Cardiac atrium fibroblast (primary cell): ENCODE results near the genes PRKAA2 and C8A.

DNA sequence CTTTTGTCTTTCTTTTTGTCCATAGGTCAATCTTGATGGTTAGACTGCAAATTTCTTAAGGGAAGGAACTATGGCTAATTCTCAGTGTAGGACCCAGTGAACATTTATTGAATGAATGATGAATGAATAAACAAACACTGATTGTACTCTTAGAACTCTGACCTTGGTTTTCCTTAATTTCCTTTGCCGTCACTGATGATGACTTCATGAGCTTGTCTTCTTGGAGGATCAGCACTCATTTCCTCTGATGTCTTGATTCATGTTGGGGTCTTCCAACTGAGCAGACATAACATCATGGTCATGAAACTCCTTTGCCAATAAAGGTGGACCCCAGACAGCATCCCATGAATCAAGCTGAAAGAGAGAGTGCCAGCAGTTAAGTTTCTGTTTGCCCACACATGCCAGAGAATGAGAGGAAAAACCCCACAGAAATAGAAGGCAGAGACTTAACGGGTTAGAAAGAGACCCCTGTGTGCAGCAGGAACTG, 96.2 kb downstream of the PLPP3 start:
- RAMPAGE, long total RNA = no peak

DNA sequence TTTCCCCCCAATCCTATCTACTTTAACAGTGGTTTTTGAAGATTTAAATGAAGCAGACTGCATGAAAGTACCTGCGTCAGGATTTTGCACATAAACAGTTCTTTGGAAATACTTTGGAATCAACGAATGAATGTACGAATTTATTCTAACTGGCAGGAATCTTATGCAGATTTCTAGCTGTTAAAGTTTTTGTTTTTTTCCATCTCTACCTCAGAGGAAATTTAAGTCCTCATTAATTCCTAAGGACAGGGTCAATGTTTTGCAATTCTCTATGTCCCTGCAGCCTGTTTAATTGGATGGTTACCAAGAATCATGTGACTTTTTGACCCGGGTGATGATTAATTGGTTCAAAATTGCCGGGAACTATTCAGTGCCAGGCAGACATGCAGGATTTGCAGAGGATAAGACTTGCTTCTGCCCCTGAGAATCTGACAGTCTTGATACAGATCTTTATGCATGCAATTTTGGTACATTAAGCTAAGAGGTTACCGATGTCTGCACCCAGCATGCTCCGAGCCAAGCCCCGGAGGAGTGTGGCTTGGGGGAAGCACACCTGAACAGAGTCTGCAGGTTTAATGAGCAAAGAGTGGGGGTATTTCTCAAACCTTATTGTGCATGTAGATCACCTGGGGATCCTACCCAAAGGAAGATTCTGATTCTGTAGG, 88.0 kb downstream of the PLPP3 start:
- RAMPAGE, long total RNA = no peak

DNA sequence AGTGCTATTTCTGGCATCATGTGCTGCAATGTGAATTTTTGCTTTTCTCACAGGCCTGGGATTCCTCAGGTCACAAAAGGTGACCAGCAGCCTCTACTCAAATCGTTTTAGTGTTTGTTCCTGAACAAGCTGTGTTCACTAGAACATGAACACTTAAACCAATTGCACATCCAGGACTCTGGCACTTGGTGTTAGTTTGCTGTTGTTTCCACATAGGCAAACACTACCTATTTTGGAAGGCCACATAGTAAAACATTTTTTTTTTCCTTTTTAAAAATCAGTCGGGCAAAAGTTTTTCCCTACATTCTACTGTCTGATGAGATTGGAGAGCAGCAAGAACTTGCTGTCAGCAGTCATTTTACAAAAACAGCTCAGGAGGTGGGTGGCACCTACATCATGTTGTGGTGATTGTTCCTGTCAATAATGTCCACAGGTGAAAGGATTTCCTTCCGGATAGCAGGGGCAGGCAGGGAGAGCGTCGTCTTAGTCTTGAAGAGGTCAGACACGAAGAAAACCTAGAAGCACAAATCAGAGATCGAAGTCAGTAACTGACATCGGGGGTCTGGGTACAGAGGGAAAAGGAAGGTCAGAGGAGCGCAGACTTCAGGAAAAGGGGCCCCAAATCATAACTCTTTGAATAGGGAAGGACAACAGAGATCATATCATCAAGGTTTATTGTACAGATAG, 83.1 kb downstream of the PLPP3 start:
- RAMPAGE, long total RNA = no peak

DNA sequence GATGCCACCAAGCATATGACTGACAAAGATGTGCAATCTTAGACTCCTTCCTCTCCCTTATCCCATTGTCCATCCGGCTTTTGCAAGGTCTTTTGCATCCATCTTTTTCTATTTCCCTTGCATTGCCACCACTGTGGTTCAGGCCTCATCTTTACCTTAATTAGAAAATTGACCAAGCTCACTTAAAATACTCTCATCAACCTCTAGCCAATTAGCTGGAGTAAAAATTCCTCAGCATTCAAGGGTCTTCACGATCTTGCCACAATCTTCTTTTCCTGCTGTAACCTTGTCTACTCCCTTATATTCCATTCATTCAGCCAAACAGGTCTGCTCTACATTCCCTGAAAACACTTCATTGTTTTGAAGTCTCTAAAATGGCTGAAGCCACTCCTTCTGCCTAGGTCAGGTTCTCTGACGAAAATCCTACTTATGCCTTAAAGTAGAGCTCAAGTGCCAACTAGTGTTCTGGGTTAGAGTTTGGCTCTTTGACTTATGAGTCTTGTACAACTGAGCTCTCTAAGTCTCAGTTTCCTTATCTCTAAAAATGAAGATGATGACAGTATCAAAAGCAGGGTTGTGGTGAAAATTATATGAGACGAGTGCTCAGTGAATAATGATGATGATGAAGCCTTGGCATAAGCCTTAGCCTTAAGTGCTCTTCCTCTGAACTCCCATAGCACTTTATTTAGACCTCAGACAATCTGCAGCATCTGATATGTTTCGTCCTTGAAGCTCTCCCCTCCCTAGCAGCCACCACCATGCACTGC, 48.7 kb downstream of the PLPP3 start:
- RAMPAGE, long total RNA = no peak

- RAMPAGE, long total RNA = no peak
Measured at GRCh38 chr1:56576844-56577240, 2.5 kb downstream of the PLPP3 start.

DNA sequence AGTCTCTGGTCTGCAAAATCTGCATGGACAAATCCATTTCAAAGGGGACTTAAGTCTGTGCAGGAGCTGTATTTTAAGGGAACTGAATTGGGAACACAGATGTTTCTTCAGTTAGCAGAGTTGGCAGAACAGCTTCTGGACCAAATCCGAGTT, 1.9 kb downstream of the PLPP3 start:
- RAMPAGE, long total RNA = no peak

GRCh38 chr1:56644921-56645984, at the start of gene PRKAA2:
TSS of gene PRKAA2 (plus strand) at chr1:56645314.
- RAMPAGE, long total RNA = no peak

DNA sequence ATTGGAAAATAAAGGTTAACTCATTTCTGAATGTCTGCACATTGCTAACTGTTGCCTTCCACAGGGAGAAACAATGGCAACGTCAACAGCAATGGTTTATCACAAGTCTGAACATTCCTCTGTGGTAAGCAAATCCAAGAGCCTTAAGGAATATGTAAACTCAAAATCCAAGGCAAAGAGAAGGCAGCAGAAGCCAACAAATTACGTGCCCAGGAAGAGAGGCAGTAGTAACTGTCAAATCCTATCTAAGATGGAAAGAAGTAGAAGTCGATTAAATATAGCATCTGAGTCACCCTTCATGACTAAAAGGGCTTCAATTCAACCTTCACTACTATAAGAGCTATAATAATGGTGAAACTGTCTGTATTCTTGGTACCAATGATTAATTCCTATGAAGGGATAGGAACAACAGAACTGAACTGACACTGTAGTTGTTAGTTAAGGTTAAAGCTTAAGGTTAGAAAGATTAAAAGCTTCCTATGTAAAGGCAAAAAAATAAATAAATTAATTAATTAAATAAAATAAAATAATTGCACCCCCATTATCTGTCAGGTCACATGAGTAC, 19.1 kb downstream of the FYB2 start:
- RAMPAGE, long total RNA = no peak

DNA sequence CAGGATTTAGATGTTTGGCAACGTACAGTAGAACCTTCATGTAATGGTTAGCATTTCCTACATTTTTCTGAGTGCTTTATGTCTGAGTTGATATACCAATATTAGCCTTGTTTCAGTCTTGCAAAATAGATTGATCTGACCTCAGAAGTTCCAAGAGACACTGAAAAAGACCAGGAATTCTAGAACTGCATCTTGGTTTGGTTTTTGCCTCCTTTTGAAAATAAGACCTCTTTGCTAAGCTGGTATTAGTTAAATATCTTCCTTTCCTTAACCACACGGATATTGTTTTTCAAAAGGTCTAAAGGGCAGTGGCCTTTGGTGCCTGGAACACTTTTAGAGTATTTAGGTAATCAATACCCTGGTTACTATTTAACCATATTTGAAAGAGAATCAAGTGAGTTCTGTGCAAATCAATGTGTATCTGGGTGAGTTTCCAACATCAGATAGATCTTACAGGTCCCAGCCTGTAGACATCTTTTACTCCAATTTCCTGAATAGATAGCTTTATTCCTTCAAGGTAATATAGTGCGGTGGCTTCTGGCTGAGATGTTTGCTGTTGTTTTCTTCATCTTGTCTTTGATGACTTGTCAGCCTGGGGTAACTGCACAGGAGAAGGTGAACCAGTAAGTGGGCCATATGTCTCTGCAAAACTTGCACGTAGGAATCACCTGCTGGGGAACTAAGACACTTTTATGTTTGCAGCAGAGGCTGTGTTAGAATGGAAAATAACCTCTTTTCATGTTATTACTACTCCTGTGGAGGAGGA, at the start of gene C8A:
C8A (plus strand) TSS at position 442 of the 766 bp plus-strand sequence.
- RAMPAGE, long total RNA = no peak

DNA sequence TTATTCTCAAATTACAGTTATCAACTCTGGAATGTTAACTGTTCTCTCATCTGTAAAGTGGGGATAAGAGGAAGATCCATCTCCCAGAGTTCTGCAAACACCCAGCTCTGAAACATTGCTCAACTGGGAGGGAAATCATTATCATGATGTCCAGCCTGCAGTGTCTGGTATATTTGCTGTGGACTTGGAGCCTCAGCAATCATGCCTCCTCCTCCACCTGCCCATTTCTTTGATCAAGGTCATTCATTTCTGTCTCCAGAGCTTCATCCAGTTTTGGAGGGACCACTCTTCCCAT, 39.4 kb downstream of the C8A start:
- RAMPAGE, long total RNA = no peak

DNA sequence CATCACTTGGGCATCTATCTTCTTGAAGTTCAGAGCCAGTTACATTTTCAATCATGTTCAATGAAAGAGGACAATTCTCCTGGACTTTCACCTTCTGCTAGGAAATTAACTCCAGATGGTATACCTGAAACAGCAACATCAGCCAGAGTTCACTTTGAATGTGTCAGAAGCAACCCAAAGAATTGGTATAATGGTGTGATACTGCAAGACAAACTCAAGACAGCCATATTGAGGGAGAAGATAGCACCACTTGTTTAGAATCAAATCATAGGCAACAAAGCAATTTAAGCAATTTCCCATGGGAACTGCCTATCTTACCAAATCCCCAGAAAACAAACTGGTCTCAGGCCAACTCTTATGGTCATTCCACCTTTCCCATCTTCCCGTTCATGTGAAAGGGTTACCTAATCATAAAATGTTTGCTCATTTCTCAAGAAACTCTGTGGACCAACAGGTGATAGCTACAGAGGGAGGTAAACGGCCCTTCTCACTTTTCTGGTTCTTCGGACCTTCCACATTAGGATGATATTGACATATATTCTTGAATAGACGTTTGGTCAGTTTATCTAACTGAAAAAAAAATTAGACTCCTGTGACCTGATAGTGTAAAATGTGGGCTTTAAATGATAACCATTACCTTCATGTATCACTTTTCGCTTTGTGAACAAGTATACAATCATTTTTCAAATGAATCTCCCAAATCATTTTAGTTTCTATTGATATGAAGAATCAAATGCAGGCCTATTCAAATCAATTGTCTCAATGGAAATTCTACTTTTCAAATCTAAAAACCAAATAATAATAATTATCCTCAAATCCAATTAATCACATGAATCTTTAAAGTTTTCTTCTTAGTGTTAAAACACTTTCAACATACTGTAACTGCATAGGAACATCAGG, 29.9 kb upstream of the C8B start:
- RAMPAGE, long total RNA = no peak

- RAMPAGE, long total RNA = no peak
Measured at GRCh38 chr1:58250030-58250943, 296.2 kb downstream of the OMA1 start.

DNA sequence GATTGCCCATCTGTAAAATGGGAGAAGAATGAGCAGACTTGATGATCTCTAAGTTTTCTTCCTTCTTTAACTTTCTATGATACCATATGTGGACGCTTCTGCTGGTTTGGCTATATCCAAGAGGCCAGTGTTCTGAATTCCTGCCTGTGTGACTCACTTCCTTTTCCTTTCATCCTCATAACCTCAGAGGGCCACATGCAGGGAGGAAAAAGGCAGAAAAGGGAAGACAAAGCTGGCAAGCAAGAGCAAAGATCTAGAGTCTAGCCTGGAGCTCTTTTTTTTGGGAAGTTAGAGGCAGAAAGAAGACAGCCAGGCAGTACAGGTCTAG, 151.2 kb downstream of the OMA1 start:
- RAMPAGE, long total RNA = no peak

DNA sequence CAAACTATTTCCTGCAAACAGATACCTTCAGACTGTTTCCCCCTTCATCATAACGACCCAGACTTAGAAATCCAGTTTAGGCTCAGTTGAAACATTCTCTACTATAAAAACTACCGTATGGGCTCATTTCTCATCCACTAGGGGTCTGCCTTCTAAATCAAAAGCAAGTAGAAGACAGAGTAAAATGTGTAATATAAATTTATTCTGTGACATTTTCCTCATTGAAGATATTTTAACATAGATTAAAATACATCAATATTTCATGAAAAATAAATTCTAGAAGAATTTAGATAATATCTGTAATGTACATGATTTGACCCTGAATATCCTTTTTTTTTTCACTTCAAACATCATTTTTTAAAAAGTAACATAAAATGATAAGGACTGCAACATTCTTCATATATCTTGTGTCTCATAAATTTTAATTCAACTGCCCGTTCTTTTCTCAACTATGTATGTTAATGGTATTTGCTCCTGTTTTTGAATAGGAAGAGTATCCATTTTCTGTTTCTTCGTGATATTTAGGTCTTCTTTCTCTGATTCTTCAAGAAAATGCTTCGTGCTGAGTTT, 65.9 kb downstream of the OMA1 start:
- RAMPAGE, long total RNA = no peak

DNA sequence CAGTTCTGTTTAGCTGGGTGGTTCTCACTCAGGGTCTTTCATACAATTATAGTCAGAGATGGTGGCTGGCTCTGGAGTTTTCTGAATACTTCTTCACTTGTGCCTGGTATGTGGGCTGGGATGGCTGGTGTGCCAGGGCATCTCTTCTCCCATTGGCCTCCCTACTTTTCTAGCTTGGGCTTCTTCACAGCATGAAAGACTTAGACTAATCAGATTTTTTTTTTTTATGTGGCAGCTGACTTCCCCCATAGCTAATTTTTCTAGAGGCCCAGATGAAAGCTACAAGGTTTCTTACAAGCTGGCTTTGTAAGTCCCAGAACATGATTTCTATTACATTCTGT, 25.1 kb upstream of the MYSM1 start:
- RAMPAGE, long total RNA = no peak

- RAMPAGE, long total RNA = no peak
Measured at GRCh38 chr1:58755072-58756089, 28.5 kb downstream of the JUN start.

- RAMPAGE, long total RNA = no peak
Measured at GRCh38 chr1:58814144-58815002, 30.5 kb upstream of the JUN start.

GRCh38 chr1:58816087-58816754, 32.4 kb upstream of the JUN start:
- RAMPAGE, long total RNA = no peak

GRCh38 chr1:58896123-58896508, 112.3 kb upstream of the JUN start:
- RAMPAGE, long total RNA = no peak

DNA sequence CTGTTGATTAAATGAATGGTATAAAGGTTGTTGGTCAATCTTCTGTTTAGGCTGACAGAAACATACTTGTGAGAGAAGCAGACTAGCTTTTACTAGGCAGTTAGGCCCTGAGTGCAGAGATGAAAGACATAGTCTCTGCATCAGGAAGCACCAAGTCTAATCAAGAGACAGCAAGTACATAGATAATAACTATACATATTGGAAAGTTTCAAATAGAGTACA, 244.0 kb upstream of the JUN start:
- RAMPAGE, long total RNA = no peak